Mesenchymal stem cell of adipose (primary cell): ENCODE measurements around the genes TAPT1 and PPARGC1A.

GRCh38 chr4:16226376-16227443 lies at the start of gene TAPT1:
Gene TAPT1, minus strand, starts transcription at chr4:16226471.
- CAGE, long polyA plus RNA = no peak

GRCh38 chr4:16233575-16233929 lies 7.3 kb upstream of the TAPT1 start:
- CAGE, long polyA plus RNA = no peak

- CAGE, long polyA plus RNA = no peak
Measured at GRCh38 chr4:16742461-16742859, 156.0 kb downstream of the LDB2 start.

DNA sequence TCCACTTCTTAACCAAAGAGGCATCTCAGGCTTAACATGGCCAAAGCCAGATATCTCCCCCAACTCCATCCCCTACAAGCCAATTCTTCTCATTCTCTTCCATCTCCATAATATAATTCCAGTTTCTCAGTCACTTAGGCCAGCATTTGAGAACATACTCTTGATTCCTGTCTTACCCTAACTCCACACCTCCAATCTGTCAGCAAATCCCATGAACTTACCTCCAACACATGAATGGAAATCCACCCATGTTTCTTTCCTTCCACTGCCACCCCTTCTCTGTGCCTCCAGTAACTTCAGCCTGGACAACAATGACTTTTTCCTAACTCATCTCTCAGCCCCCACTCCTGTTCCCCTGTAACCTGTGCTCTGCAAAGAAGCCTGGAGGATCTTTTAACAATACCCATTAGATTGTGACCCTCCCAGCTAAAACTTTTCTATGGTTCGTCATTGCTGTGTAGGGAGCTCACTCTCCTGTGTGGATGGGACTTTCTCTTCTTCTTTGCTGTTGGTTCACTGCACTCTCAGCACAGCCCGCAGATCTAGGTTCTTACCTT lies 126.9 kb downstream of the LDB2 start:
- CAGE, long polyA plus RNA = no peak

DNA sequence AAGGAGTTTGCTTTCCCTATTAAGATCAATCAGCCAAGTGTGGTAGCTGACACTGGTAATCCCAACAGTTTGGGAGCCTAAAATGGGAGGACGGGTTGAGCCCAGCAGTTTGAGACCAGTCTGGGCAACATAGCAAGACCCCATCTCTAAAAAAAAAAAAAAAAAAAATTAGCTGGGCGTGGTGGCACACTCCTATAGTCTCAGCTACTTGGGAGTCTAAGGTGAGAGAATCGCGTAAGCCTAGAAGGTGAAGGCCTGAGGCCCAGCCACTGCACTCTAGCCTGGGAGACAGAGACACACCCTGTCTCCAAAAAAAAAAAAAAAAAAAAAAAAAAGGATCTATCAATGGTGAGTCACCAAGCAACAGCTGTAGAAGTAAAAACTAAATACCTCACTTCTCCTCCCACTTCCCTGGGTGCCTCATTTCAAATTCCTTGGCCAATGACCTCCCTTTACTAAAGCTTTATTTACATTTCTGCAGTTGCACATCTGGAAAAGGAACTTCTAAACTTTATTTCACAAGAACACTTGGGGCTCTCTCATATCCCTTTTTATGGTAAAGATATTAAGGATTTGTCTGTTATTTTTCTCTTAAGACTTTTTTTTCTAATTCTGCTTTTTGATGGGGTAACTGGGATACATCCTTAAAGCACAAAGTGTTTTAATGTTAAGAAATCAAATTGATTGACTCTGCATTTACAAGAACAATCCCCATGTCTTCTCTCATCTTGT lies 54.3 kb downstream of the LDB2 start:
- CAGE, long polyA plus RNA = no peak

DNA sequence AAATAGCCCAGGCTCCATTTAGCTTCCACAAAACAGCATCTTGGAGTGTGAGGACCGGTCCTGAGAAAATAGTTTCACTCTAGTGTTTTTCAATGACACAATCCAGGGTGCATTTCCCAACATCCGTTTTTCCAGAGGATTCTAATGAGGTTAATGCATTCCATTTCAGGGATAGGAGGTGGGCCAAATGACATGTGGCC lies 229.8 kb upstream of the LDB2 start:
- CAGE, long polyA plus RNA = no peak

GRCh38 chr4:17166747-17167498 lies 268.5 kb upstream of the LDB2 start:
- CAGE, long polyA plus RNA = no peak

GRCh38 chr4:17558978-17559334 lies 18.0 kb upstream of the LAP3 start:
- CAGE, long polyA plus RNA = no peak

DNA sequence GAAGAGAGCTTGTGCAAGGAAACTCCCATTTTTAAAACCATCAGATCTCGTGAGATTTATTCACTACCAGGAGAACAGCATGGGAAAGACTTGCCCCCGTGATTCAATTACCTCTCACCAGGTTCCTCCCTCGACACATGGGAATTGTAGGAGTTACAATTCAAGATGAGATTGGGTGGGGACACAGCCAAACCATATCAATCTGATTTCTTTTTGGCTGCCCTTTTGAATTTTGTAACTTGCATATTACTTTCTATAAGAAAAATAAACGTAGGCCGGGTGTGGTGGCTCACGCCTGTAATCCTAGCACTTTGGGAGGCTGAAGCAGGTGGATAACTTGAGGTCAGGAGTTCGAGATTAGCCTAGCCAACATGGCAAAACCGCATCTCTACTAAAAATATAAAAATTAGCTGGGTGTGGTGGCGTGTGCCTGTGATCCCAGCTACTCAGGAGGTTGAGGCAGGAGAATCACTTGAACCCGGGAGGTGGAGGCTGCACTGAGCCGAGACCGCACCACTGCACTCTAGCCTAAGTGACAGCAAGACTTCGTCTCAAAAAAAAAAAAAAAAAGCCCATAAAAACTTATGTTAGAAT lies 8.5 kb downstream of the MED28 start:
- CAGE, long polyA plus RNA = no peak

GRCh38 chr4:19195440-19196135 lies 1056.1 kb upstream of the SLIT2 start:
- CAGE, long polyA plus RNA = no peak

- CAGE, long polyA plus RNA = no peak
Measured at GRCh38 chr4:20253613-20254471, 2.1 kb downstream of the SLIT2 start.

GRCh38 chr4:20743362-20743910 lies 43.2 kb downstream of the PACRGL start:
- CAGE, long polyA plus RNA = no peak

DNA sequence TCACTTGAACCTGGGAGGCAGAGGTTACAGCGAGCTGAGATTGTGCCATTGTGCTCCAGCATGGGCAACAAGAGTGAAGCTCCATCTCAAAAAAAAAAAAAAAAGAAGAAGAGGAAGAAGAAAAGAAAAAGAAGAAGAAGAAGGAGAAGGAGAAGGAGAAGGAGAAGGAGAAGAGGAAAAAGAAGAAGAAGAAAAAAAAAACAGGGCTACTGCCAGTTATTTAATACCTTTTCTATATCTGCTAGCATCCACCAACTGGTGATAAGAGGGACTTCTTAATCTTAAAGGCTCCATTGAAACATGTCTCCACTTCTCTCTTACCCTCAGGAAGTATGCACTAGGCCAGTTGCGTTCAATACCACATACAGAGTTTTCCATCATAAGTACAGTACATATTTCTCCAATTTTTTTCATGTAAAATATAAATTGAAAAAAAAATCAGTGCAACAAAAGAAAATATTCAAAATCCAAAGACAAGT lies 228.7 kb downstream of the KCNIP4 start:
- CAGE, long polyA plus RNA = no peak

DNA sequence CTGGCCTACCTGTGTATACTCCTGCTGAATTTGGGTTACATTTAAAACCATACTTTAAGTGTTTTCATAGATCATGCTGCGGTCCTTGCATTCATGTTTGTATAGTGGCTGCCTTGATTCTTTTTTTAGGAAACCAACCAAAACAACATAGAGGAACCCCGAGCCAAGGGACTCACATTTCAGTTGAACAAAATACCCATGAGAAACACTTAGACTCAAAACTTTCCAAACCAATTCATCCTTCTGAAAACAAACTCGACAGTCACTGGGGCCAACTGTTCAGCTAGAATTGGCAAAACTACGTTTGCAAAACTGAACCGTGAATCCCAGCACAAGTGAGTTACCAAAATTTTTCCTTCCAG lies 1.4 kb downstream of the ADGRA3 start:
- CAGE, long polyA plus RNA = no peak

DNA sequence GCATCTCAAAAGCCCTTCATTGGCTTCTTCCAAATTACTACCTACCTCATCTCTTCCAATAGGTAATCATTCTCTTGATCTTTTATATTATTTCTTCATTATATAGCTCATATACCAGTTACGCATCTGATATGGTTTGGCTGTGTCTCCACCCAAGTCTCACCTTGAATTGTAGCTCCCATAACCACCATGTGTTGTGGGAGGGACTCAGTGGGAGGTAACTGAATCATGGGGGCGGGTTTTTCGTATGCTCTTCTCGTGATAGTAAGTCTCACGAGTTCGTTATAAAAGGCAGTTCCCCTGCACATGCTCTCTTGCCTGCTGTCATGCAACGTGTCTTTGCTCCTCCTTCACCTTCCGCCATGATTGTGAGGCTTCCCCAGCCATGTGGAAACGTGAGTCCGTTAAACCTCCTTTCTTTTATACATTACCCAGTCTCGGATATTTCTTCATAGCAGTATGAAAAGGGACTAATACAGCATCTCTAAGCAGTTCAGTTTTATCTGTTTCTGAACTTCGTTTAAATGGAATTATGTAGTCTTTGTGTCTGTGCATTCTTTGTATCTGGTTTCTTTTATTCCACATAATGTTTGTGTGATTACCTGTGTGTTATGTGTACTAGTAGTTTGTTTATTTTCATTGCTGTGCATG lies 481.5 kb upstream of the ADGRA3 start:
- CAGE, long polyA plus RNA = no peak

GRCh38 chr4:23887646-23888352 lies 2.0 kb downstream of the PPARGC1A start:
- CAGE, long polyA plus RNA = no peak

GRCh38 chr4:23889512-23890359 lies at the start of gene PPARGC1A:
Gene PPARGC1A, minus strand, starts transcription at chr4:23890047.
- CAGE, long polyA plus RNA = no peak

DNA sequence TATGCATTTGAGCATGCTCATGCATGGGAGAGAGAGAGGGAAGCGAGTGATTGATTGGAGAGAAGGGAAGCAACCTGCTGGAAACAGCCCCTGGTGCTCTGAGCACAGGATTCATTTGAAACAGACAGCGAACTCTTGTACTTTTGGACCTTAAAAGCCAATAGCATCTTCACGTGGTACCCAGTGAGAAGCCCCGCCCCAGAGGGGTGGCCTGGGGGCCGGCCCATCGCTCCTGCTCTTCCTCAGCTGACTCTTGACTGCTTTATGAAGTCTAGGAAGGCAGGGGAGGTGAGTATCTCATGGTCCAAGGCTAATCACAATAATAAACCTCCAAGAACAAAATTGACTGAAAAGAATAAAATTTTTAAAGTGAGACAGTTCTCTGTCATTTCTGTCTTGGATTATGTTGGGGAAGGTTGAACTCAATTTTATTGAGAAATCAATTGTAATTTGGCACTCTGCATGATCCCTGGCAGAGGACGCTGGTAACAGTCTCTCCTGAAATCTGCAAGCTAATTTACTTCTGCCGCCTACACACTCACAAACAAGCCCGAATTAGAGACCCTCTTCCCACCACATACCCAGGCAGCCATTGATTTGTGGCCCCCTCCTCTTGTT lies 168.2 kb upstream of the PPARGC1A start:
- CAGE, long polyA plus RNA = no peak

DNA sequence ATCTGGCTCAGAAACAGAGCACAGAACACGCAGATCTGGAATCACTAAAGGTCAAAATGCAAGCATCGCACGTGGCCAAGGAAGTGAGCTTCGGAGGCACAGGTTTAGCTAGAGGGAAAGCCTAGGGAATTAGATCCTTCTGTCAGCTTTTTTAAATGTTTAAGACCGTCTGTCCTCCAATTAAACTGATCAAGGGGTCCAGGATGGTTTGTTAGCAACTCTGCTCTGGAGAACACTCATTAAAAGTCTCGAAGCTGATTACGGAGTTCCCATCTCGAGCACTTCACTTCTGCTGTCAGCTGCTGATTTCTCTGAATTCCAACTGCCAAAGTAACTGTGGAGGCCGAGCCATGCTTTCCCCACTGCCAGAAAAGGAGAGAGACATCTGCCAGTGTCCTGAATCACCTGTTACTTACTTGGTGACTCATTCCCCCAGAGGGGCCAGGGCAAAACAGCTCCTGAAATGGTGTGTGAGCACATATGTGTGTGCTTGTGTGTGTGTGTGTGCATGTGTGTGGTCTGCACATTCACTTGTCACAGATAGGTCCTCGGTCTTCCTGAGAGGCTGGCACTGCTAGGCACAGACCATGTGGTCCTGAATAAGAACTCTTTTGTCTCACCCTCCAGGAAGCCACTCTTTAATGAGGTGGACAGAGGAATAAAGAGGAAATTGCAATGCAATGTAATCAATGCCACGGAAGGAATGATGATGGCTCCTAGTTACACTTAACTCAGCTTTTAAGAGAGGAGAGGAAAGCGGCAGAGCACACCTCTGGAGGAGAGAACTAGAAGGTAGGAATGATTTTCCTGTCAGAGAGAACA lies 177.9 kb upstream of the PPARGC1A start:
- CAGE, long polyA plus RNA = no peak

GRCh38 chr4:24138200-24138976 lies 248.5 kb upstream of the PPARGC1A start:
- CAGE, long polyA plus RNA = no peak